Measurements from ENCODE around the genes DAOA and ARGLU1.

DNA sequence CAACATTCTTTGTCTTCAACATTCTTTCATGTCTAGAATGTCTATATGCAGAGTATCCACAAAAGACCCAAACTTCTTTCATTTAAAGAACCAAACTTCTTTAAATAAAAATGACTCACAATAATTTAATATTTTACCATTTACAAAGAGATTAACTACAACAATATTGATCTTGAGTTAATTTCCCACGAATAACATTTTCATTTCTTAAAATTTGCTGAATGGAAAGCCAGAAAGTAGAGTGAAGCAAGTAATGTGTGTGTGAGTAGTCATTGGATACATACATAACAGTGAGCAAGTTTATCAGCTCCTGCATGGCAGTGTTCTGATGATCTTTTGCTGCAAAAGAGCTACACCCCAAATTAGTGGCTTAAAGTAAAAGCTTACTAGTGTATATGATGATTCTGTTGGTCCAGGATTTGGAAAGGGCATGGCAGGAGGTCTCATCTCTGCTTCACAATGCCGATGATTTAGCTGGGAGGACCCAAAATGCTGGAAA is at the start of gene DAOA:
Gene DAOA, plus strand, starts transcription at position 246 of the 499 bp plus-strand sequence.
- PRO-cap: no peak

DNA sequence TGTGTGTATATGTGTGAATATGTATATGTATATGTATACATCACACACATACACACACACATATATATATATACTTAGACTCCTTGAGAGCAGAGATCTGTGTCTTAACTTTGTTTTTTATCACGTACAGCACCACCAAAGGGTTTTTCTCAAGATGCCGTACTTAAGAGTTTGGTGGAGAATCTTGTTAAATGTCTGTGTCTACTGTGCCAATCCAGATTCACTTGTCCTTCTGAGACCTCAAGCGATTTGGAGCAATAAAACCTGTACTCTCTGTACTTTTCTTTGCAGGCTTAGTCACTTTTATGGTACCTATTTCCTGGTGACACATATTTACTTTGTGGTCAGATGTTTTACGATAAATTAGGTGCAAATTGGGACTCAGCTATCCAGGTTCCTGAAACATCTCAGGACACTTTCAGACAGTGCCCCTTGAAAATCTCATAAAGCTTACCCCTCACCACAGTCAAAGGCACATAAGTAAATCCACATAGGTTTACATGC is 438.9 kb downstream of the EFNB2 start:
- PRO-cap: no peak

- PRO-cap: no peak
Measured at GRCh38 chr13:106100641-106101070, 434.8 kb downstream of the EFNB2 start.

- PRO-cap: no peak
Measured at GRCh38 chr13:106471981-106472569, 63.4 kb downstream of the EFNB2 start.

DNA sequence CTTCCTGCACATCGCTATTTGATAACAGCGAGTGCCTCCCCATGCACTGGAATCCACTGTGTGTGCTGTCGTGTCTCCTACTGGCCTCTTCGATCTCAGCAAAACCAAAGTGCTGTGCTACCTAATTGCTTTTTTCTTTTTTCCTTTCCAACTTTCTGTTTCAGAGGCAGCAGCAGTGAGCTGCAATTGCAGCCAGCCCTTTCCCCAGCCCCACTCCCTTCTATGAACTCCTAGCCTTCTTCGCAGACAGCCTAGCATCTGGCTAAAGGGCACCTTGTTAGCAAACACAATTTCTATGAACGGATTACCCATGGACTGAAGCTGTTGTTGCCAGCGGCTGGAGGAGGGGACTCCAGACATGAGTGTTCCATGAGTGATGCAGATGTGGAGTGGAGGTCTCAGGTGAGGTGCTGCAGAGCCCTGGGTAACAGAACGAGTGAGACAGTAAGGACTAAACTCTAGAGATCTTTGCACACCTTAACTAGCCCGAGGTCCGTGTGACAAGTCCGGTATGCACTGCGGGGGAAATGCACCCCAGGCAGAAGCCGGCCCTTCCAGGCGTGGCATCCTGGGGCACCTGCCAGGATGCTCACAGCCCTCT is 43.3 kb downstream of the EFNB2 start:
- PRO-cap: no peak

GRCh38 chr13:106532656-106532918 is 2.9 kb downstream of the EFNB2 start:
- PRO-cap: no peak

GRCh38 chr13:106534297-106534863 is 1.1 kb downstream of the EFNB2 start:
- PRO-cap: no peak

DNA sequence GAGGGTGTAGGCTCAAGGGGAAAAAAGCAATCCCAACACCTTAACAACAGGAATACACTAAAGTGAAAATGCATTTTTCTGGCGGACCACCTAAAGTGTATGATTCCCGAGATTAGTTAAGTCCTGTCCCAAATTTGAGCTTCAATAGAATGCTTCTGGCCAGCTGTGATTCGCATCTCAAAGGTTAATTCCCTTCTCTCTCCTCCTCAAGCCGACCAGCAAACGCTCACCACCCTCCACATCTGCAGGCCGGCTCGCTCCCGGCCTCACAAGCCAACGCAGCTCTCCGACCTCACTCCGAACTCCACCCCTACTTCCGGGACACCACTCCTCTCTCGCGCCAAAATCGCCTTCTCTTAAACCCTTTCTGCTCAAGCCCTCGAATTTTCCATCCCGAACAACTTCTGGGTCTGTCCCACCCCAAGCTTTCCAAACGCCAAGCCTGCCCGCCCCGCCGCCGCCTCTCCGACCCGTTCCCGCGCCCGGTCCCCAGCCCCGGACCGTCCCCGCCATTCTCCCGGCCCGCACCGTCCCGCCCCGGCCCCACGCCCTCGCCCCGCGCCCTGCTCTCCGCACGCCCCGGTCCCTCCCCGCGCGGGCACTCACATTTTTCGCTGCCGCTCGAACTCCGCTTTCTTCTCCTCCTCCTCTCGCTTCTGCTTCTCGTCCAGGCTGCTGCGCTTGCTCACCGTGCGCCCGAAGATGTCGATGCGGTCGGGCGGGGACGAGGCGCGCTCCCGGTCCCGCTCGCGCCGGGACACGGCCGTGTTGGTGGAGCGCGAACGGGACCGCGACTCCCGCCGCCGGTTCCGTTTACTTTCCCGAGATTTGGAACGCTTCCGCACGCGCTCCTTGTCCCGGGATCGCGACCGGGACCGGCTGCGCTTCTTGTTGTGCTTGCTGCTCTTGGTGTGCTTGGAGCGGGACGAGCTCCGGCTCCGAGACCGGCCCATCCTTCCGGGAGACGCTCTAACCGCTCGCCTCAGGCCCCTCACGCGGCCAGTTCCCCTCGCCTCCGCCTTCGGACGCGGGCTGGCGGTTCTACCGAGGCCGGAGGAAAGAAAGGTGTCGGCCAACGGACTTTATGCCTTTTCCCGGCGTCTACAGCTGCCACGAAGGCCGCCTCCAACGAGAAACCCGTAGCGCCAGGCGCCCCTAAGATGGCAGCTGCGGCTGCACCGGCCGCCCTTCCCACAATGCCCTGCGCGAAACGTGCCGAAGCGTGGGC is at the start of gene ARGLU1:
Gene ARGLU1, minus strand, starts transcription at position 1,171 of the 1,228 bp plus-strand sequence.
- PRO-cap: bidirectional peak, plus-strand start at position 295 of the sequence, minus-strand start at position 244 of the sequence; bidirectional peak, plus-strand start at position 699 of the sequence, minus-strand start at position 658 of the sequence; bidirectional peak, plus-strand start outside the sequence, minus-strand start at position 1,198 of the sequence

GRCh38 chr13:106586878-106587087 is 18.8 kb upstream of the ARGLU1 start:
- PRO-cap: no peak

- PRO-cap: no peak
Measured at GRCh38 chr13:106623593-106624258, 55.8 kb upstream of the ARGLU1 start.

DNA sequence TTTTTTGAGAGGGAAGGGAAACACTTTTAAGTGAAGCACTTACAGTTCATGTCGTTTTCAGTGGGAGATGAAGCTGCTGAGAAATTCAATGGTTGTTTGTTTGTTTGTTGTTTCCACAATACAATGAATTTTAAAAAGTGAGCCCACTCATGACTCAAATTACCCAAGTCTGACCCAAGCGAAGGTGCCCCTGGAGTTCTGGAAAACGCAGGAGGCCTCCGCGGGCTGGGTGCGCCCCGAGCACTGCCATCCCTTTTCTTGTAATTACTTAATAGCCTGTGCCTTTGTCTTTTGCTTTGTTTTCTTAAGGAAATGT is 348.9 kb upstream of the ARGLU1 start:
- PRO-cap: no peak

GRCh38 chr13:106917447-106918351 is 349.8 kb upstream of the ARGLU1 start:
- PRO-cap: unidirectional peak, plus-strand start at chr13:106917738; bidirectional peak, plus-strand start at chr13:106917954, minus-strand start at chr13:106917929; bidirectional peak, plus-strand start at chr13:106918153, minus-strand start at chr13:106918115

GRCh38 chr13:108734501-108735139 is 105.2 kb downstream of the MYO16 start:
- PRO-cap: no peak

DNA sequence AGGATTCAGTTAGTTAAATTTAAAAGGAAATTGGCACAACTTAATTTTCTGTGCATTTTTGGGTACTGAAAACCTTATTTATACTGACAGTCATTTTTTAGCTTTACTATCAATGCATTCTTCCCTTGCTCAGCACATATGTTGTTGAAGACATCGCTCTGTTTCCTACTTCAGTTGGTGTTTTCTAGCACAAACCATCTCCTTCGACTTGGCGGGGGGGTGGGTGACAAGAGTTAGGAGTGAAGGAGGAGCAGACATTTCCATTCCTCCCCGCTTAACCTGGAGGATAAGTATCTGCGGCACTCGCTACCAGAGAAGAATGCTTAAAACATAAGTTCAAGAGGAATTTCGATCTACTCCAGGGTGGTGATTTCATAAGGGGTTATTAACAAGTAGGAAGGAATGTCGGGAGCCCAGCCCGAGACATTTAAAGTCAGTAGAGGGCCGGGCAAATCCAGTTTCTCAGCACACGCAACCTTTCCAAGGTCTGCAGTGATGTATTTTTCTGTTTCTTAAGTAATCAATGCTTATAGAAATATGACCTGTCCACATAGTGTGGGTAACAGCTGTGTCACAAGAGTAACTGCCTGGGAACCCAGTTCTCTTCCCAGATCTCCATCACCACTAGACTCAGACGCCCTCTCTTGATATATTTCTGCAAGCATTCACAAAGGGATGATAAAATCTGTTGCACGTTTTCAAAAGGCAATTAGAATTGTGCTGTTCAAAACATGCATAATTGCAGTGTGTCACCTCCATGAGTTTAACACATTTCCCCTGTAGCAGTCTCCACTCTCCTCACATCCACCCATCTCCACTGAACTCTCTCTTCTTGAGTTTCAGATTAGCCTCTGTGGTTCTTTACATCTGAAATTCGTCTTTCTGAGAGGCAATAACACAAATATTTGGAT is 525.9 kb downstream of the MYO16 start:
- PRO-cap: no peak

DNA sequence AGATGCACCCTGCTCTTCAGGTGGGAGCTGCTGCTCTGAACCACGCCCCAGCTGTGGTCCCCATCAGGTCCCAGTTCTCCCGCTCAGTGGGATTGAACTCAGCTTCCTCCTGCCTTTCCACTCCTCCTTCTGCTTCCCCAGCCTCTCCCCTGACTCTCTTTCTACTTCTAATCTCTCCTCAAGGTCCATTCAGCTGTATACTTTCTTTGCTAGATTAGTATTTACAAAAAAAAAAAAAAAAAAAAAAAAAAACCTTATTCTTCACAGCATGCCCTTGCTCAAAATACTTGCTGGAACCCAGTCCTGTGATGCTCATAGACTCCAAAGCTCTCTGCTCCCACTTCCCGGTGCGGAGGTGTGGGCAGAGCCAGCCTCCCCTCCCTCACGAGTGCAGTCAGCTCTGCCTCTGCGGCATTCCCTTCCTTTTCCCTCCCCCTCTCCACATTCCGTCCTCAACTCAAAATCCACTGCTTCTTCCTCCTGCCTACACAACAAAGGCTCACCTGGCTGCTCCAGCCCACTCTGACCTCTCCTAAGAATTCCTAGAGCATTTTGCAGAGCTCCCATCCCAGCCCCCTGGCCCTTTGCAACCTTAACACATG is 527.7 kb downstream of the MYO16 start:
- PRO-cap: no peak

DNA sequence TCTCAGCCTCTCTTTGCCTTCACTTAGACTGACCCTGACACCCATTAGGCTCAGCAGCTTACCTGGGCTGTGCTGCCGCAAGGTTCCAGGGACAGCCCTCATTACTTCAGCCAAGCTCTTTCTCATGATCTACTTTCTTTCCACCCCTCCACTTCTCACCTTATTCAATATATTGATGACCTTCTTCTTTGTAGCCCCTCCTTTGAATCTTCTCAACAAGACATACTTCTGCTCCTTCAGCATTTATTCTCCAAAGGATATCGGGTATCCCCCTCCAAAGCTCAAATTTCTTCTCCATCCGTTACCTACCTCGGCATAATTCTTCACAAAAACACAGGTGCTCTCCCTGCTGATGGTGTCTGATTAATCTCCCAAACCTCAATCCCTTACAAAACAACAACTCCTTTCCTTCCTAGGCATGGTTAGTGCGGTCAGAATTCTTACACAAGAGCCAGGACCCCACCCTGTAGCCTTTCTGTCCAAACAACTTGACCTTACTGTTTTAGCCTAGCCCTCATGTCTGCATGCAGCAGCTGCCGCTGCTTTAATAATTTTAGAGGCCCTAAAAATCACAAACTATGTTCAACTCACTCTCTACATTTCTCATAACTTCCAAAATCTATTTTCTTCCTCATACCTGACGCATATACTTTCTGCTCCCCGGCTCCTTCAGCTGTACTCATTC is 517.6 kb downstream of the IRS2 start:
- PRO-cap: no peak

DNA sequence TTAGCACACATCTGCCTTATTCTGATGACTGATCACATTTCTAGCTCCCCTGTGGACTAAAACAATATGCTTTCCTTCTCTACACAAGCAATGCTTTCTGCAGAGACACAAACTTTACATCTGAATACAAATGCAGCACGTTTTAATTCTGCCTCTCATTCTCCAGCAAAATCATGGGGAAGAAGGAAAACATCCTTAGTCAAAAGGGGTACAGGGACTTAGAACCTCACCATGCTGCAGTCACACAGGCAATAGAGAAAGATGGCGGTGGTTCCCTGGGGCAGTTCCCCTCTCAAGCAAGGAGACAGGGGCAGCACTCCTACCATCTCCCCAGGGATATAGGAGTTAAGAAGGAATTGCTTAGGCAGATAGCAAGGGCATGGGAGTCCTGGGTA is 514.9 kb downstream of the IRS2 start:
- PRO-cap: no peak

- PRO-cap: no peak
Measured at GRCh38 chr13:109644065-109644573, 142.3 kb downstream of the IRS2 start.

DNA sequence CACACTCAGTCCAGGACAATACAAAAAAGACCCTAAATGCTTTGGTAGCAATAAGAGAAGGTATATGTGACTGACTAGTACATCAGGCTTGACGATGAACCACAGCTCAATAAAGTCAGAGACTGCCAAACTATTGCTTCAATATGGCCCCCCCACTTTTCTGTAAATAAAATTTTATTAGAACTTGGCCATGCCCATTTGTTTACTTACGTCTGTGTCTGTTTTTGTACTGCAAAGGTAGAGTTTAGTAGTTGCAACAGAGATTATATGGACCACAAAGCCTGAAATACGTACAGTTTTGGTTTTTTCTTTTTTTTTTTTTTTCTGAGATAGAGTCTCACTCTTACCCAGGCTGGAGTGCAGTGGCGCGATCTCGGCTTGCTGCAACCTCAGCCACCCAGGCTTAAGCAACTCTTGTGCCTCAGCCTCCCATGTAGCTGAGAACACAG is 136.6 kb downstream of the IRS2 start:
- PRO-cap: no peak

- PRO-cap: no peak
Measured at GRCh38 chr13:109782120-109782713, 4.2 kb downstream of the IRS2 start.